Peyer's patch (tissue), 4 donors: ENCODE measurements around the gene ANKRD11.

DNA sequence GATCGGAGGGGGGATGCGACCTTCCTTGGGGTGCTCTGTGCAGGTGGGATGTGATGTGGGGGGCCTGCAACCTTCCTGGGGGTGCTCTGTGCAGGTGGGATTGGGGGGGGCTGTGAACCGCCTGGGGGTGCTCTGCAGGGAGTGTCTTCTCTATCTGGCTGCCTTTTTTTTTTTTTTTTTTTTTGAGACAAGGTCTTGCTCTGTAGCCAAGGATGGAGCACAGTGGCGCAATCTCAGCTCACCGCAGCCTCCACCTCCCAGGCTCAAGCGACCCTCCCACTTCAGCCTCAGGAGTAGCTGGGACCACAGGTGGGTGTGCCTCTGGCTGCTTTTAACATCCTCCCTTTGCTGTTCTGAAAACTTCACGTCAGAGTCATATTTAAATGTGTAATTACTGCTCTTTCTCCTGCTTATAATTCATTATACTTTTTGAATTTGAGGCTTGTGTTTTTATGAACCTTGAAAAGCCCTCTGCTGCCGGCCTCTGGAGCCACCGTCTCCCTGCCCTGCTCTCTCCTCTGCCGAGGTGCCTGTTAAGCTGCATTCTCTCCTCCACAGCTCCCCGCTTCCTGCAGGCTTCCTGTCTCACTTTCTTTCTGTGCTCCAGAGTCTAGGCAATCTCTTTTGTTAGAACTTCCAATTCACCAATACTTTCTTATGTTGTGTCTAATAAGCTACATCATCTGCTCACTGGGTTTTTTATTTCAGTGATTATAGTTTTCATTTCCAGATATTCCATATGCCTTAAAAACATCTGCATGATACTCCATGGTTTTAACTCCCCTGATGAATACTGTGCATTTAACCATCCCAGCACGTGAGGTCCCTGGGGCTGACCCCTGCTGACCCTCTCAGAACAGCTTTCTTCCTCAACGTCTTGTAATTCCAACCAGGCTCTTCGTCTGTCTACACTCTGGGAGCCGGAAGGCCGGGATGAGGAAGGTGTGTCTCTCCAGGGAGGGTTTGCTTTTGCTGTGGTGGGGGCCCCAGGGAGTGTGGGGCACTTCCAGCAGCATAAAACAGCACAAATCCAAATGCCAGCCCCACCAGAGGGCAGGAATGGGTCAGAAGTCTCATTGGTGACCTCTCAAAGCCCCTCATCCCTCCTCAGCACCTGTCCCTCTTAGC is 78.7 kb downstream of the ZNF778 start:
- PRO-cap, result no peak
- RAMPAGE, long total RNA, 4 experiments, result start-site peak on the minus strand in 1 of 4 experiments, centred at position 647 of the sequence, 30 reads per replicate

DNA sequence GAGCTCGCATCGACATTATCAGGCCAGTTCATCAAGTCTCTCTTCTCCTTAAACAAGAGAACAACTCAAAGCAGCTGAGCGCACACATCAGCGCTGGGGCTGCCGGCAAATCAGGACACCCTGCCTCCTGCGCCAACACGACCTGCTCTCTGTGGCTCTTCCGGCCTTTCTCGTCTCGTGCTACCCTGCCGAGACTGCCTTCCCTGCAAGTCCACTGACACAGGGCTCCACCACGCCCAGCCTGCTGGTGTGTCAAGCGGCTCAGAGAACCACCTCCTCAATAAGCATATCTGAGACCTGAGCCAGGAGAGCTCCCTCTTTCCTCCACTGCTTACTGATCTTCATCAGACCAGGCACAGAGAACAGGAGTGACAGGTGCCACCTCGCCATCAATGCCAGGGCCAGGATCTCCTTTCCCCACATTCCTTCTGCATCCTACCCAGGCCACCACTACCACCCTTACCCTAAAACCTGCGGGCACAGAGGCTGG is 96.9 kb downstream of the ZNF778 start:
- PRO-cap, result no peak
- RAMPAGE, long total RNA, 4 experiments, result no peak in any of the 4 experiments

DNA sequence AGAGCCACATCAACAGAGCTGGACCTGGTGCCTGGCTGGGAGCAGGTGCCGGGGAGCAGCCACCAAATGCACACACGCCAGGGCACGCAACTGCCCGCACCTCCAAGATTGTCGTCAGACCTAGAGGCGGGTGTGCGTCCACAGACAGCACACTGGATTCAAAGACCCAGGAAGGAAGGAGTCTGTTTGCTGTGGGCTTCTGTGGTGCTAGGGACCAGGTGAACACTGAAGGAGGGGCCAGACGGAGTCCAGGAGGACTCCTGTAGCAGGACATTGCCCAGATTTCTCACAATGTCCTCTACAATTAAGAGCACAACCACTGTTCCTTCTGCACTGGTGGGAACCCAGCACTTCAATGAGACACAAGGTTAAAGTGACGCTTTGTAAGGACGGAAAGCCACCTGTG is 118.7 kb downstream of the ZNF778 start:
- PRO-cap, result no peak
- RAMPAGE, long total RNA, 4 experiments, result no peak in any of the 4 experiments

DNA sequence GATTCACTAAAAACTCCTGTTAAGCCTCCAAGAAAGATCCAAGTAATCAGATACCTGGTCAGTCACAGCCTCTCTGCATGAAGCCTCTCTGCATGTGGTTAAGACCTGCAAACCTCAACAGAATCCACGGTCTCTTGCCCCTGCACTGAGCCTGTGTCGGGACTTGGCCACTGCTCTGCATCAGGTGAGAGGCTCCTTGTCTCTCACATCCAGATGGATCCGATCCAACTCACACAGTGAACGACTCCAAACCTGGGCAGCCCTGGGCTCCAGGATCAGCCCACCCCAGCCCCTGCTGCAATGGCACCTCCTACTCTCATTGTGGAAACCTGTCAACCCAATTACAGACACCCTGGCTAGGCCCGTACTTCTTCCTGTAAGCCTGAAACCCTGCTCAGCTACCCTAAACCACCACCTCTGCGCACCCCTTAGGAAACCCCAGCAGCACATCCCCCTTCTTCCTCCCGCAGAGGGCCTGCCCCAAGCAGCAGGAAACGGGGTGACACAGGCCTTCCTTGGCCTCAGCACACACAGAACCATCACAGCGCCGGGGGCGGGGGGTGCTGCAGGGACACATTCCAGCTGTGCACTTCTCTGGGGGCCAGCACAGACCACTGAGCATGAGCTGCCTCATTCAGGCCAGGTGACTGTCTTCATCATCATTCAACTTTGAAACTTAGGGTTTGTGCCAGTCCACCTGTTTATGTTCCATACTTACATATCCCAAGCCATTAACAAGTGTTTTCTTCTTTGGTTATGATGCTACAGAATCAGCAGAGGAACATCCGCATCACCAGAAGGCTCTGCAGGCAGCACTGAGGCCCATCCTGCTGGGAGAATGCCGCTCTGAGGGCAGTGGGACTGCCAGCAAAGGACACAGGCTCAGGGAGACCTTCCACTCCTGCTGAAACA is 129.3 kb downstream of the ANKRD11 start:
- PRO-cap, result no peak
- RAMPAGE, long total RNA, 4 experiments, result no peak in any of the 4 experiments

DNA sequence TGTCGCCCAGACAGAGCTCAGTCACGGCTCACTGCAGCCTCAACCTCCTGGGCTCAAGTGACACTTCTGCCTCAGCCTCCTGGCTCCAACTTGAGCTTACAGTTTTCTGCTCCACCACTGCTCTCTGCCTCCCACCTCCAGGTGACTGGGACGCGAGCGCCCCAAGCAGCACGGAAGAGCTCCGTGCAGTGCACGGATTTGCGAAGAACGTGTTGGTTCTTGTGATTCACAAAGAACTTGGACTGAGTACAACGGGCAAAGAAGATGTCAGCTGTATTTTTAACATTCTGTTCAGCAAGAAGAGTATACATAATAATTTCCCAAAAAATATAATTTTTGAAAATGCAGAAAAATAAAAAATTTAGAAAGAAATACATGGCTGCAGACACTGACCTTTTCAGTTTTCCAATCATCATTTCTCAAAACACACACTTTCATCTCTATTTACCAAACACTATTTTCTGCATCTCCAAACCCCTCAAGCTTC is 110.8 kb downstream of the ANKRD11 start:
- PRO-cap, result no peak
- RAMPAGE, long total RNA, 4 experiments, result no peak in any of the 4 experiments

GRCh38 chr16:89389237-89389475 is 101.2 kb downstream of the ANKRD11 start:
- PRO-cap, result no peak
- RAMPAGE, long total RNA, 4 experiments, result no peak in any of the 4 experiments

DNA sequence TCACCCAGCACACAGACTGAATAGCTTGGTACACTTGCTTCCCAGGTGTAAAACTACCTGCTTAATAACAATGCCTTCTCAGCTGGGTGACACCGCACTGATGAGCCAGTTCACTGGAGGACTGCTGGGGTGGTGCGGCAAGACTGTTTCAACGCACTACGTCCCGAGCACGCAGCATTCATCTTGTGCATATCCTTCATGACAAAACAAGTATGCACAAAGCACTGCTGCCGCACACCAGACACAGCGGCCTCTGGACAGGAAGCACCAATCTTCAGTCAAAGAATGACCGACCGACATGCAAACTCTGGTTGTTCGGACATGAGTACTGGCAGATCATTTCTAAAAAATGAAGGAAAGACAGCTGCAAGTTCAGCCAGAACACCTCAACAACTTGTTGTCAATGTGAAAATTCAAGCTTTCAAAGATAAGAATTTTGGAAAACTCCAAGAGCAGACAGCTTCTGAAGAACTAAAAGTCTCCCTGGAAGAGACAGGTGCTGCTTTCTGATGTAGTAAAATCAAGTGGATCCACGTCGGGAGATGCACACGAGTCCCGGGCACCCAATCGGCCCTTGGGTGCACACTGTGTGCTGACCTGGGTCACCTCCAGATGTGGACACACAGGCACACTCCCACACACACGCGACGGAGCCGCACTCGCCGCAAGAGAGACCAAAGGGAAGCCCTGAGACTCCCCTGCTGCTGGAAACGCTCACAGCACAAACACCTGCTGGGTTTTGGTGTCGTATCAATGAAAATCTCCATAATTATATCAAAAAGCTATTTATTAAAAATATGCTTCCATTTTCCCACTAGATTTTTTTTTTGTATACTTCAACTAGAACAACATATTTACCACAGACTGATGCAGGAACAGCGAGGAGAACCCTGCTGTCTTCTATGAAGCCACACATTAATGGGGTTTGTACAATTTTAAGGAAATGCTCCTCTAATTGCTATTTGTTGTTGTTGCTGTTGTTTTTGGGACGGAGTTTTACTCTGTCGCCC is 94.3 kb downstream of the ANKRD11 start:
- PRO-cap, result no peak
- RAMPAGE, long total RNA, 4 experiments, result no peak in any of the 4 experiments

GRCh38 chr16:89450367-89451109 is 39.8 kb downstream of the ANKRD11 start:
- PRO-cap, result no peak
- RAMPAGE, long total RNA, 4 experiments, result no peak in any of the 4 experiments

DNA sequence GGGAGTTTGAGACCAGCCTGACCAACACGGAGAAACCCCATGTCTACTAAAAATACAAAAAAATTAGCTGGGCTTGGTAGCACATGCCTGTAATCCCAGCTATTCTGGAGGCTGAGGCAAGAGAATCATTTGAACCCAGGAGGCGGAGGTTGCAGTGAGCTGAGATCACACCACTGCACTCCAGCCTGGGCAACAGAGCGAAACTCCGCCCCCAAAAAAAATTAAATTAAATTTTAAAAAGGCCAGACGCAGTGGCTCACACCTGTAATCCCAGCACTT is 11.0 kb downstream of the ANKRD11 start:
- PRO-cap, result no peak
- RAMPAGE, long total RNA, 4 experiments, result no peak in any of the 4 experiments

DNA sequence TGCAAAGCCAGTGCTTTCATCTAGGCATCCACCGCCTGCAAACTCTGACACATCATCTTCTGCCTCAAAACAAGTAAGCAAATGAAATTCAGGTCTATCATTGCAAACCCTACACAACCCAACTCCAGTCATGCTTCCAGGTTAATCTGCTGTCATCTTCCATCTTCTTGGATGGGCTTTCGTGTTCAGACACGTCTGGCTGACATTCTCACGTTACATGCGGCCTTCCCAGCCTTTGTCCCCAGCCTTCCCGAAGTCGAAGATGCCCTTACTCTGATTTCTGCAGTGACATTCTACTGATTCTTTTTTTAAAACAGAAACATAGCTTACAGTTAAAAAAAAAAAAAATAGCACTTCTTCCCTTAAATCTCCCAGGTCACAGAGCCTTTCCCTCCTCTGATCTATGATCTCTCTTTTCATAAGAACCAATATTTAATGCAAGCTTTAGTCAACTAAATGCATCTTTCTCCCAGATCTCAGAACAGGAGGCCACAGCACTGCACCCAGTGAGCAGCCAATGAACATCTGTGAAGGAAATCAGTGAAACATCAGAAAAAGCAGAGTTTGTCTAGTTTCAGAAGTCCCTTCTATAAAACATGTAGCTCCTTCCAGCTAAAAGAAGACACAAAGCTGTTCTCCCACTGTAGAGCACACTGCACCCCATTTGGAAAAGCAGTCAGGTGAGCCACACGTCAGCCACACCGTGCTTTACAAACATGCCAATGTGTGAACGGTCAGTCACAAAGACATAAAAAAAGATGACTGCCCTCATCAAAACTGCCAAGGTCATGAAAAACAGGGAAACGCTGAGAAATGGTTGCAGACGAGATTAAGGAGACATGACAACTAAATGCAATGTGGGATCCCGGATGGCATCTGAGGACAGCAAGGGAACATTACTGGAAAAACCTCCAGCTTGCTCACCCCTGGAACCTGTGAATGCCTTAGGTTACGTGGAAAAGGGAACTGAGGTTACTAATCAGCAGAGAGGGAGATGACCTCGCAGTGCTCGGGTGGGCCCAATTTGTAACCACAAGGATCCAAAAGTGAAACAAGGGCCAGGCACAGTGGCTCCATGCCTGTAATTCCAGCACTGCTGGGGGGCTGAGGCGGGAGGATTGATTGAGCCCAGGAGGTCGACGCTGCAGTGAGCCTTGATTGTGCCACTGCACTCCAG is 8.4 kb downstream of the ANKRD11 start:
- PRO-cap, result no peak
- RAMPAGE, long total RNA, 4 experiments, result no peak in any of the 4 experiments

- PRO-cap, result bidirectional peak, plus-strand start at chr16:89490971, minus-strand start at chr16:89490561
- RAMPAGE, long total RNA, 4 experiments, result no peak in any of the 4 experiments
These were observed at the start of gene ANKRD11 for GRCh38 chr16:89489967-89490753. Gene ANKRD11, minus strand, starts transcription at chr16:89490561.

- PRO-cap, result no peak
- RAMPAGE, long total RNA, 4 experiments, result no peak in any of the 4 experiments
These were observed 11.7 kb downstream of the SPG7 start for GRCh38 chr16:89519707-89520411.

- PRO-cap, result unidirectional peak, minus-strand start at chr16:89545937
- RAMPAGE, long total RNA, 4 experiments, result no peak in any of the 4 experiments
These were observed 14.7 kb upstream of the RPL13 start for GRCh38 chr16:89545713-89546243.

DNA sequence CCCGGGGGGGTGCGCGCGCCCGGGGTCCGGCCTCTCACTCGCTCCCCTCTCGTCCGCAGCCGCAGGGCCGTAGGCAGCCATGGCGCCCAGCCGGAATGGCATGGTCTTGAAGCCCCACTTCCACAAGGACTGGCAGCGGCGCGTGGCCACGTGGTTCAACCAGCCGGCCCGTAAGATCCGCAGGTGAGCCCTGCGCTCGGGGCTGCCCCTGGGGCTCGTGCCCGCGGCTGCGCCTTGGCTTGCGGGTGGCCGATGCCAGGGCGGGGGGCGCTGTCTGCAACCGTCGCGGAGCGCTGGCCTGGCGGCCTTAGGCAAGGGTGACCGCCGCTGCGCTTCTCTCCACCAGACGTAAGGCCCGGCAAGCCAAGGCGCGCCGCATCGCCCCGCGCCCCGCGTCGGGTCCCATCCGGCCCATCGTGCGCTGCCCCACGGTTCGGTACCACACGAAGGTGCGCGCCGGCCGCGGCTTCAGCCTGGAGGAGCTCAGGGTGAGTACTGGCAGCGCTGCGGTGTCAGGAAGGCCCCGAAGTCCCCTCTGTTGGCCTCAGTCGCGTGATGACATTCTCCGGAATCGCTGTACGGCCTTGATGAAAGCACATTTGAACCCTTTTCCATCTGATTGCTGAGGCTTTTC is 516 bp downstream of the RPL13 start:
- PRO-cap, result no peak
- RAMPAGE, long total RNA, 4 experiments, result start-site peak on the plus strand in 1 of 4 experiments, centred at positions 146 to 419 of the sequence, 265 to 608 reads per replicate

DNA sequence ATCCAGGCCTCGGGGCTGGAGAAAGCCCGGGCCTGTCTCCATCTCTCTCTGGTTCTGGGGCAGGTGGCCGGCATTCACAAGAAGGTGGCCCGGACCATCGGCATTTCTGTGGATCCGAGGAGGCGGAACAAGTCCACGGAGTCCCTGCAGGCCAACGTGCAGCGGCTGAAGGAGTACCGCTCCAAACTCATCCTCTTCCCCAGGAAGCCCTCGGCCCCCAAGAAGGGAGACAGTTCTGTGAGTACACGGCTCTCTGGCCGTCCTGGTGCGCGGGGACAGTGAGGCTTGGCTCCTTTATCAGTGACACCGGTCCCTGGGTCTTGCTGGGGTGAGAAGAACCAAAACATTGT is 1.0 kb downstream of the RPL13 start:
- PRO-cap, result no peak
- RAMPAGE, long total RNA, 4 experiments, result no peak in any of the 4 experiments

DNA sequence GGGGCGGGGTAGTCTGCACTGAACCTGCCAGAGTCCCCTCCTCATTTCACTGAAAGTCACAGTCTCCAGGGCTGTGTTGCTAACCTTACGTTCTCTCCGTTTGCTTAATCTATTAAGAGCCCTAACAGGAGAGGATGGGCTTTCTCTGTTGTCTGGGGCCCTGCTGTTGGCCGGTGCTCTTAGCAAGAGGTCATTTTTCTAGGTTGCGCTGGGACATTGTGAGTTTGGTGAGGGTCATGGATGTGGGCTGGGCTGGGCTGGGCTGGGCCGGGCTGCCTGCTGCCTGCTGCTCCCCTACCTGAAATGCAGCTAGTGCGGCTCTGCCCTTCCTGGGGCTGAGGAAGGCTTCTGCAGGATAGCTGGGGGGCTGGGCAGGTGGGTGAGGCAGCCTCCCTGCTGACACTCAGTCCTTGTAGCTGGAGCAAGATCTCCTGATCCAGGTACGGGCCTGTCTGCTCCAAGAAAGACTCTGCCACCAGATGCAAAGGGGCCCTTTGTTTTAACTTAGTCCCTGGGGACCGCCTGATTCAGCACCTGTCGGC is 4.6 kb downstream of the RPL13 start:
- PRO-cap, result no peak
- RAMPAGE, long total RNA, 4 experiments, result no peak in any of the 4 experiments

DNA sequence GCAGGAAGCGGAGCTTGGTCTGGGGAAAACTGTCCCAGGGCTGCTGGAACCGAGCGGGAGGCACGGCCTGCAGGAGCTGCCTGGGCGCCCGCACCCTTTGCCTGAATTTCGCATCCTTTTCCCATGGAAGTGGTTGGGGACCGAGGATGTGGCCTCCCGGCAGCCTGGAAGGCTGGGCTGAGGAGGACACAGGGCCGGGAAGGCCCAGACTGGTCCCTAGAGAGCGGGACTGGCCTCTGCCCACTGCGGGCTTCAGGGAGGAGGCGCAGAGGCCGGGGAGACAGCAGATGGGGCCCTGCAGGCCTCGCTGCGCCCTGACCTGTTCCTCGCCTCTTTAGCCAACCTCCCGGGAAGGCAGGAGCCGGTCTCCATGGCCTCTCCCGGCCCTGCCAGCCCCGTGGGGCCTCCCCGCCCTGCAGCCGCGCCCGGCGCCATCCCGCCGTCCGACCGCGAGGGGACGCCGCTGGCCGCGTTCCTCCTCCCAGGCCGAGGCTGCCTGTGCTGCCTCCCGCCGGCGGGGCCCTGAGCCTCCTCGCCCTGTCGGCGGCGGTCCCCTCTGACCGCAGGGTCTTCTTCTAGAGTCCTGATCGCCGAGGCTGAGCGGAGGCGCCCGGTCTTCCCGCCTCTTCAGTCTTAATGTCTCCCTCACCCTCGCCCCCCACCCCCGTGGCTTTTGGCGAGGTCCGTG is 1.1 kb upstream of the CPNE7 start:
- PRO-cap, result no peak
- RAMPAGE, long total RNA, 4 experiments, result no peak in any of the 4 experiments

DNA sequence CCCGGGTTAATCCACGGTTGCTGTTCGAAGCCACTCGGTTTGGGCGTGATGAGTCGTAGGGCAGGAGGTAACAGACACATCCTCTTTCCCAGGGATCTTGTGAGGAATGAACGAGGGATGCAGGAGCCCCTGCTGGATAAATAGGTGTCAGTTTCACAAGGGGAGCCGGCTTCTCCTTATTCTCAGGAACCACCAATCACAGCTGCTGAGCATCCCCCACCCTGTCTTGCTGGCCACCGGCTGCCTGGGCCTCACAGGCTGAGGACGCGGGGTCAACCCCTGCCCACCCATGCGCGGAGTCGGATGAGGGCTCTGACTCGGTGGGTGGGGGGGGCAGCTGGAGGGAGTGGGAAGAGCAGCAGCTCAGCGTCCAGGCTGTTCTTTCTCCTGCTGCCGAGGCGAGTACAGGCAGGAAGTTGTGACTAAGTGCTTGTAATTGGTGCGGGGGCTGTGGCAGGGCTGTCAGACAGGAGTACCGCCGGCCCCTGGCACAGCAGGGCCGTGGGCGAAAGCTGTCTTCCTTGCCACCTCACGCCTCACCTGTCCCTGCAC is 11.2 kb upstream of the DPEP1 start:
- PRO-cap, result no peak
- RAMPAGE, long total RNA, 4 experiments, result no peak in any of the 4 experiments

DNA sequence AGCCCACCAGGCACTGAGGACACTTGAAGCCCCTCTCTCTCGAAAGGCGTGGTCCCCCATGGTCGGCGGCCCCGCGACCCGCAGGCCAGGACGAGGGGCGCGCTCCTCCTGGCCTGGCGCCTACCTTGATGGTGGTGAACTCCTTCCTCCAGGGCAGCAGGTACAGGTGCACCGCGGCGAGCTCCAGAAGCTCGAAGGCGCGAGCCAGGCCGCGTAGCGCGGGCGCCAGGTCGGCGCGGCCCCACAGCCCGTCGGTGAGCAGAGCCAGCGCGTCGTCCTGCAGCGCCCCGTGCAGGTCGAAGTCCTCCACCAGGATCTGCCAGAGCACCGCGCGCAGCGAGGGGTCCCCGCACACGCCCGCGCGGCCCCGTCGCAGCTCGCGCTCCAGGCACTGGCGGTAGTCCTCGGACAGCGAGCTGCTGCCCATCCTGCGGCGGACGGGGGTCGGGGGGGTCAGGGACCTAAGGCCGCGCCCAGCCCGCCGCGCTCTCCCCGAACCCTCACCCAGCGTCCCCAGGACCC is 638 bp downstream of the SPATA2L start:
- PRO-cap, result bidirectional peak, plus-strand start at position 322 of the sequence, minus-strand start at position 256 of the sequence
- RAMPAGE, long total RNA, 4 experiments, result no peak in any of the 4 experiments

DNA sequence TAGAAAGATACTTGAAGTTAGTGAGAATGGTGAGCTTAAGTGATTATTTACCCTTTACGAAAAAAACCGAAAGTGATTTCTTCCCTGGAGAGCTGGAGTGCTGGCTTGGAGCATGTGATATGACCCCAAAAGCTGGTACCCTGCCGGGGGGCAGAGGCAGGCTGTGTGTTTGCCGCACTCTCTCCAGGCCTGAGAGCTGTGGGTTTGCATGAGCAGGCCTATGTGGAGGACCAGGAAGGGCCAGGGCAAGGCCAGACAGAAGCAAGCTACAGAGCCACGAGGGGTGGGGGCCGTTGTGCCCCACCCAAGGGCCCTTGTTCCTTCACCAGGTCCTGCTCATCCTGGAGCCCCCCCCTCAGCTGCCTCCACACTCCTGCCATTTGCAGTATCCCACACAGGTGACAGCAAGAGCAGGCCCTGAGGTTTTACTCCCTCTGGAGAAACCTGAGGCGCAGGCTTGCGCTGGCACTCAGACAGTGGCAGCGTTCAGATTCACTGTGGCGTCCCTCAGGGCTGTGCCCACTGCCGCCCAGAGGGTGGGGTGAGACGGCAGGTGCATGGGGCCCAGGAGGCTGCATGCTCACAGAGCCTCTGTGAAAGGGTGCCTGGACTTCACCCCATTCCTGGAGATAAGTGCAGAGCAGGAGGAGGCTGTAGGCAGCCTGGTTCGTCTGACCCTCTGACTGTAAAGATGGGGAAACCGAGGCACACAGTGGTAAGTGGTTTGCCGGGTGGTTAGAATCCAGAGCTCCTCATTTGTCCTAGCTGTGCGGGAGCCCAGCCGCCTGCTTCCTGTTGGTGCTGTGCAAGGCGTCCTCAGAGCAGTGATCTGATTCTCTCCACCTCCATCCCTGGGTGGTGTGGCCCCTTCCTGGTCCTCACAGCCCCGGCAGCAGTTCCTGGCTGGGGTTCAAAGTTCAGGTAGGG is 1.4 kb downstream of the SPIRE2 start:
- PRO-cap, result bidirectional peak, plus-strand start at position 620 of the sequence, minus-strand start at position 478 of the sequence; bidirectional peak, plus-strand start outside the sequence, minus-strand start at position 831 of the sequence
- RAMPAGE, long total RNA, 4 experiments, result start-site peak on the plus strand in 1 of 4 experiments, centred at position 333 of the sequence, 15 reads per replicate